Peyer's patch (tissue), 4 donors: ENCODE measurements around the gene QPCT.

GRCh38 chr2:36356663-36356752 lies 930 bp downstream of the CRIM1 start:
- PRO-cap = no peak
- RAMPAGE, long total RNA, 4 experiments = no peak in any of the 4 experiments

DNA sequence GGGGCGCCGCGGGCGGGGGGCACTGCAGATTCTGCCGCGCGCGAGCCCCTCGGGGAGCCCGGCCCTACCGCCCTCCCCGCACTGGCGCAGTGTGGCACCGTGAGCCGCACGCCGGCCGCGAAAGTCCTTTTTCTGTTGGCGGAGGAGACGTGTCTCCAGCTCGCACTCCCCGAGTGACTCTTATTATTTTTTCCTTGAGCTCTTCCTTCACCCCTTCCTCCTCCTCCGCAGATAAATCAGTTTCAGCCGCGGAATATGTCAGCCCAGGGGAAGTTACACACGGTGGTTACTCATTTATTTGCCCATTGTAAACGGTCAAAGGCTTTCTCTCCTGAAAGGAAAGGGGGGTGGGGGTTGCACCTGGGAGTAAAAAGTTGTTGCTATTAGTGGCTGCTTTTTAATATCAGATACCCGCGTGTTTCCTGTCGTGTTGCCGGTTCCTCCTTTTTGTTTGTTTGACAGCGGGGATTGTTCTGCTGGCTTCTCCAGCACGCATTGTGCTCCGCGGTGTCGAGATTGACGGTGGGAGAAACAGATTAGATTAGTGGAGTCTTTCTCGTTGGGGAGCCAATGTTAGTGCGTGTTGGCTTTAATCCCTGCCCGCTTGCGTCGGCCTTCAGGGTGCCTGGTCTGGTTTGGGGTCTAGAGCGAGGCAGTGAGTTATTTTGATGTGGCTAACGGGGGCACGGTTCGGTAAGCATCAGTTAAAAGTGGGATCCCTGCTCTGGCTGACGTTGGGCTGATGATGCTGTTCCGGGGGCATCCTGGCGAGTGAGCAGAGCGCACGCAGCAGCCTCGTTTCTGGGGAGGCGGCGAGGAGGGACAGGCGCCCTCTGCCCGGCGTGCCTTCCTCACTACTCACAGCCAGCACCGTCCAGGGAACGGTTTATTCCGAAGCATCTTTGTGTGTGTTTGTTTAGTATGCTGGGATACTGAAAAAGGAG lies 1.6 kb downstream of the CRIM1 start:
- PRO-cap = bidirectional peak, plus-strand start at position 495 of the sequence, minus-strand start at position 182 of the sequence; bidirectional peak, plus-strand start at position 798 of the sequence, minus-strand start at position 773 of the sequence; bidirectional peak, plus-strand start at position 861 of the sequence, minus-strand start at position 862 of the sequence
- RAMPAGE, long total RNA, 4 experiments = no peak in any of the 4 experiments

- PRO-cap = no peak
- RAMPAGE, long total RNA, 4 experiments = start-site peak on the plus strand in 1 of 4 experiments, at chr2:36359809-36359824 at its widest, 6 reads per replicate
Measured at GRCh38 chr2:36359531-36360401, 4.2 kb downstream of the CRIM1 start.

DNA sequence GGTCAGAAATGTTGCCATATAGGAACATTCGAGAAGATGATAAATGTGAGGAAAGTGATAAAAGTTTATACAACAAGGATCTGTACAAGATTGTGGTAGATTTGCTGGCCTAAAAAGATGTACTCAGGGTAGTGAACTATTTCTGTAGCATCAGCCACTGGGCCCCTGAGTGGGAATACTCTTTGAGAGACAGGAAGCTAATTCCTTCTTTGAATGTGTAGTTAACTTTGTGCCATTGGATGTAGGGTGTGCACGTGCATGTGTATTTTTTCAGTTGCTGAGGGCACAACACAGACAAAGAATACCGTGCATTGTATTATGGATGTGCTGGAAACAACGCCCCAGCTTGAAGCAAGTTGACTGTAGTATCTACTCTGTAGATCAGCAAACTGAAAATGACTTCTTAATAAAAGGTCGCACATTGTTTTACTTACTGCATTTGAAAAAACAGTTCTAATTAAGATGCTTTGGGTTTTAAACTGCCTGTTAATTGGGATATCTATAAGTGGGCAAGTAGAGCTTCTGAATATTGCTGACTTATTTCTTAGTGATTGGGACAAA lies 14.1 kb downstream of the CRIM1 start:
- PRO-cap = no peak
- RAMPAGE, long total RNA, 4 experiments = no peak in any of the 4 experiments

DNA sequence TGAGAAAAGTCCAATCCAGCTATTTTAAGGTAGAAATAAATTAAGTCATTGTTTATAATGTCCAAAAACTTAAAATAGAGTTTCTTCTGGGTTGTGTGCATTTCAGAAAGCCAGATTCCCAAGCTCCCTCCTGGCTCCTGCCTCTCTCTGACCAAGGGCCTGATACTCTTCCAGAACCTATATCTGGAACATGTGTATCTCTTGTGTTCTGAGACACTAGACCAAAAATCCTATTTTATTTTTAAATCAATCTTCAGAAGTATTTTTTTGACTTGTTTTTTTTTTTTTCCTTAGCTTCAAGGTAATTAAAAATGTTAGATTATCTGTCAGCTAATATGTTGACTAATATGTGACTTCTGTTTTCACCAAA lies 93.2 kb downstream of the CRIM1 start:
- PRO-cap = no peak
- RAMPAGE, long total RNA, 4 experiments = no peak in any of the 4 experiments

DNA sequence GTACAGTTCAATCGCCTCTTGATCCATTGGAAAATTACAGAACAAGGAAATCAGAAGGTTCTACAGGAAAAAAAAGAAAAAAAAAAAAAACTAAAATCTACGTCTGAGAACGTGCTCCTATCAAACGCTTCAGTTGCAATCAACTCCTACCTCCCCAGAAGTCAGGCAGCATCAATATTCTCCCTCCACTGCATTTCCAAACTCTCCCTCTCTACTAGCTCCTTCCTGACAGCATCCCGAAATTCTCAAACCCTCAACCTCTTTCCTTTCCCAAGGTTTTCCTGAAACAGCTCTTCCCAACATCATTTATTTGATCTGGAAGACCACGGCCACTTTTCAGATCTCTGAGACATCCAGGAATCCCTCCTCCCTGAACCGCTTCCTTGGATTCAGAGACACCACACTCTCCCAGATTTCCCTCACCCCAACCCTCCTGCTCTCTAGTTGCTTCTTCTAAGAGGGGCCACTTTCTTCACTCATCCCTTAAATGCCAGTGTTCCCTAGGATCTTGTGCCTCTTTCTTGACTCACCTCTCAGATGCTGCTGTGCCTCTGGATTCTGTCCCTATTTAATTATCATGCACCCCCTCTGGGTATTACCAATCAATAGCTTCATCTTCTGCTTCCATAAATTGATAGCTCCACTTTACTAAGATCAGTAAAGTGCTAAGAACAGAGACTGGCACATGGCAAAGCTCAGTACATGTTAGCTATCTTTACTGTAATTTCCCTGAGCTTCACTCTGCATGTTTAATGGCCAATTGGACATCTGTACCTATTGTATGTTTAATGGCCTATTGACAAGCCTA lies 34.3 kb downstream of the FEZ2 start:
- PRO-cap = no peak
- RAMPAGE, long total RNA, 4 experiments = start-site peak on the minus strand in 1 of 4 experiments, centred at position 389 of the sequence, 33 reads per replicate

GRCh38 chr2:36568493-36569263 lies 29.3 kb downstream of the FEZ2 start:
- PRO-cap = no peak
- RAMPAGE, long total RNA, 4 experiments = no peak in any of the 4 experiments

DNA sequence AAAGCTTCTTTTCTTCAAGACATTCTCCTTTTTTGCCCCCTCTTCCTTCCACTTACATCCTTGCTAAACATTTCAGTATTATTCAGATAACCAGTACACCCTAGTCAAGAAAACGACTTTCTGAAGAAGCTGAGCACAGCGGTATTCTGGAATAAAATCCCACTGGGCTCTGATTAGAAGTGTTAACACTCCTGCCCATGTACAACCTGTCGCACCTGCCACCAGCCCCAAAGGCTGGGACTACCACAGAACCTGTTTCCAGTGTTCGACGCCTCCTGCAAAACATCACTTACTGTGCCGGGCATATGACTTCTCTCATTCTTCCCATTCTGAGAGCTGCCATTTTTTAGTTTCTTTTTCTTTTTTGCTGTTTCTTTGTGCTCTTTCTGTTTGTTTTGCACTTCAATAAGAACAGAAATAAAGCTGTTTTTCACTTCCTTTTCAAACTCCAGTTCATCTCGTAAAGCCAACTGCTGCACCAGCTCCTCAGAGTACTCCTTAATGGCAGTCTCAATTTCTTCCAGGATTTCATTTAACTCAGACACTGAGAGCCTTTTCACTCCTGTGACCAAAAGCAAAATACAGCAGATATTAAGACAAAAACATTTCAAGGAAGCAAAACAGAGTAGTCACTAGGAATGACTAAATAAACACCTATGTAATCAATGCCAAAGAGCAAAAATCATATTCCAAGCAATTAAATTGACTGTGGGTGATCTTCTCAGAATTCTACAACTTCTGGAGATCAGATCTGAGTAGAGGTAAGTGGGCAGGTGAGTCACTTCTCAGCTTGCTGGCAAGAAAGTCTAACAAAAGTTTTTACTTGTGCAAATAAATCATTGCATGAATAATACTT lies 19.4 kb downstream of the FEZ2 start:
- PRO-cap = no peak
- RAMPAGE, long total RNA, 4 experiments = no peak in any of the 4 experiments

DNA sequence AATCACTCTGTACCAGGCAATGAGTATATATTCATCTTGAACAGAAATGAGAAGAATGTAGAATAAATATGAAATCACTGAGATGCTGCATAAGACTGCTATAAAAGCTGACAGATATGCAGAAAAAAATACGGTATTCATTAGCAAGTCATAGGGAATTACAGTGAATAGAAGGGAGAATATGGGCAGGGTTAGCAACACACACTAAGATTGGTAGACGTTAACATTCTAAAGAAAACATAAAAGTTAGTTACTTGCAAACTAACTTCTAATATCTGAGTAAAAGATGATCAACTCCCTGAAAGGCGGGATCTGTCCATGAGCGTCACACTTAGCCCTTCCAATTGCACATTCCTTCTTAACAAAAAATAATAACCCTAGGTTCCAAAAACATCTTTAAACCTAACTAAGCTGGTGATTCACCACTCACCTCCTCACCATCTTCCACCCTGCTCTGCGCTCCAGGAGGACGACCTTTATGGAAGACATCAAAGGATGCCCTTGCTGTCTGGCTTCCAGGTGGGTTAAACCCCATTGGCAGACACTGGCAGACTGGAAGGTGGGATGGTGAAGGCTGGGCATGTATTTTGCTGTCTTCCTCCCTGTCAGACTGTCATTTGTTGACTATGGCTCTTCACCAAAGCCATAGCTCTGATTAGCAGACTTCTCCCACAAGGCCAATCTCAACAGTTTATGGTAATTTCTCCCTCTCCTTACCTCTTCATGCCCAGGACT lies 14.2 kb downstream of the FEZ2 start:
- PRO-cap = no peak
- RAMPAGE, long total RNA, 4 experiments = no peak in any of the 4 experiments

GRCh38 chr2:36655474-36656030 lies 41.0 kb upstream of the VIT start:
- PRO-cap = unidirectional peak, plus-strand start at chr2:36655872
- RAMPAGE, long total RNA, 4 experiments = no peak in any of the 4 experiments

DNA sequence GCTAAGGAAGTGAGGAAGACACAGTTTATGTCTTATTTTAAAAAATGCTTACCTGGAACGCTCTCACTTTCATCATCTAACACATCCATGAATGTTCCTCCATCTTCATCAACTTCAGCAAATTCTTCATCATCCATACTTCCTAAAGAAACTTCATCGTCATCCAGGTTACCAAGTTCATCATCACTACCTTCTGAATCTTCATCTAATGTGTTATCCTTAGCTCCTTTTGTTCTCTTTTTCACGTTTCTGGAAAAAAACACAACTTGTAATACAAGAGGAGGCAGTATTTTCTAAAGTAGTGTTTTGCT lies 15.4 kb downstream of the CEBPZOS start:
- PRO-cap = no peak
- RAMPAGE, long total RNA, 4 experiments = no peak in any of the 4 experiments

- PRO-cap = no peak
- RAMPAGE, long total RNA, 4 experiments = no peak in any of the 4 experiments
Measured at GRCh38 chr2:37231853-37232471, 504 bp downstream of the NDUFAF7 start.

DNA sequence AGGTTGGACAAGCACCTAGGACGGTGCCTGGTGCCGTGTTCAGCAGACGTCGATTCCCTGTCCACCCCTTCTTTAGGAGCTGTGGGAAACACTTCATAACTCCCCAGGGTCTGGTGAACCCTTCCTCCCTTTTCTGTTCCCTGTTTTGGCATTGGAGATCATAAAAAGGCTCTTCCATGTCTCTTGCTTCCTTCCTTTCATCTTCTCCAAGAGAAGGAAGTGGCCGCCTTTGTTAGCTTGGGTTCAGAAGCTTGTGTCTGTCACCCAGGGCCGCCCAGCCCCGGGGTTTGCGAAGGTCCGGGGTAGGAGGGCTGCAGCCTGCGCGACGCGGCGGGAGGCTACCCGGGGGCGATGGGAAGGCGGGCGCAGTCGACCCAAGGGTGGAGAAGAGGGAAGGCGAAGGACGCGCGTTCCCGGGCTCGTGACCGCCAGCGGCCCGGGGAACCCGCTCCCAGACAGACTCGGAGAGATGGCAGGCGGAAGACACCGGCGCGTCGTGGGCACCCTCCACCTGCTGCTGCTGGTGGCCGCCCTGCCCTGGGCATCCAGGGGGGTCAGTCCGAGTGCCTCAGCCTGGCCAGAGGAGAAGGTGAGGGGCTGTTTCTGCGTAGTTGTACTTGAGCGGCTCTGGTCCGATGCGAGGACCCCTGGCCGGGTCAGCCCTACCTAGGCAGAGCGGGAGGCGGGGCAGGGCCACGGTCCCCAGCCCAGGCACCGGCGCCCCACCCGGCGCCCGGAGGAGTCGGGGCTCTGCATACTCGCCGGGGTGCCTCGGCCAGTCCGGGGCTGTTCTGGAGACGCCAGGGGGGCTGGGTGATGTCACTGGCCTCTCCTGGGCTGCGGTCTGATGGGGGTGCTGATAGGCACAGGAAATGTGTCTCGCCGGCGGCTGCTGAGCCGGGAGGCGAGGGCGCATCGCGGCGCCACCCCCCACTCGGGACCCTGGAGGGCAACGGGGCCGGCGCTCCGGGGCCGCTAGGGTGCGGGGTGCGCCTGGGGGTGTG lies at the start of gene QPCT:
Gene QPCT (plus strand): TSS at position 368 of the 1,004 bp plus-strand sequence.
- PRO-cap = bidirectional peak, plus-strand start at position 458 of the sequence, minus-strand start at position 427 of the sequence; bidirectional peak, plus-strand start at position 885 of the sequence, minus-strand start at position 793 of the sequence
- RAMPAGE, long total RNA, 4 experiments = start-site peak on the plus strand in 2 of 4 experiments, centred at positions 441 to 451 of the sequence, 6 to 15 reads per replicate

DNA sequence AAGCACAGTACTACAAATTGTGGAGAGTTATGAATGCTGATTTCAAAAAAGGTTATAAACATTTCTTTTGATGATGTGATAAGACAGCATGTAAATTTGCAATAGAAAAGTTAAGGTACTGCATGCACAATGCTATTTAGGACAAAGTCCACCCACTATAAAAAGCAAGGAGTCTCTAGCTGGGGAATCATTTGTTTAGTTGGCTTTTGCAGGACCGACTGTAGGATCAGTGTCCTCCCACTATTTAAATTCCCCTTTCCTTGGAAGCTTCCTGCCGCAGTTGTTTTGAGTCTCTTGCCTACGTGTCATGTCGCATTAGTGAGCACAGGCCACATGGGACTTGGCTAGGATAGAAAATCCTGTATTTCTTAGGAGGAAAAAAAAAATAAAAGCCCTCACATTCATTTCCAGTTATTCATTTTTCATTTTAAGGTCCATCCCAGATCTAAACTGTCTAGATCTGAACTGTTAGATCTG lies 13.1 kb downstream of the QPCT start:
- PRO-cap = no peak
- RAMPAGE, long total RNA, 4 experiments = no peak in any of the 4 experiments

- PRO-cap = no peak
- RAMPAGE, long total RNA, 4 experiments = no peak in any of the 4 experiments
Measured at GRCh38 chr2:37629328-37629617, 42.2 kb downstream of the CDC42EP3 start.

GRCh38 chr2:37765992-37766227 lies 94.5 kb upstream of the CDC42EP3 start:
- PRO-cap = no peak
- RAMPAGE, long total RNA, 4 experiments = no peak in any of the 4 experiments

DNA sequence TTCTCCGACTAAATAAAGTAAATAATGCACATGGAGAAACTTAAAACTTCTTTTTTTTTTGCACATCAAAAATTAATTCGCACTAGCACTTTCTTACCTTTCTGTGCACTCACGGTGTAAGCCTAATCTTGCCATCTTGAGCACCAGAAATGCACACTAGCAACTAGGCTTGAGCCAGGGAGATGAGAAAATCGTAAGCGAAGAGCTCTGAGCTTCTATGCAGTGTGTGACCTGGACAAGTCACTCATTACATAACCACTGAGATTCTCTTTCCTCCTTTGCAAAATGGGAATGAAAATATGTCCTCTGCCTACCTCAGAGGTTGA lies 8.8 kb upstream of the RMDN2 start:
- PRO-cap = no peak
- RAMPAGE, long total RNA, 4 experiments = no peak in any of the 4 experiments

- PRO-cap = bidirectional peak, plus-strand start at chr2:38075959, minus-strand start at chr2:38075834
- RAMPAGE, long total RNA, 4 experiments = no peak in any of the 4 experiments
Measured at GRCh38 chr2:38075661-38075885, 378 bp downstream of the CYP1B1 start.

DNA sequence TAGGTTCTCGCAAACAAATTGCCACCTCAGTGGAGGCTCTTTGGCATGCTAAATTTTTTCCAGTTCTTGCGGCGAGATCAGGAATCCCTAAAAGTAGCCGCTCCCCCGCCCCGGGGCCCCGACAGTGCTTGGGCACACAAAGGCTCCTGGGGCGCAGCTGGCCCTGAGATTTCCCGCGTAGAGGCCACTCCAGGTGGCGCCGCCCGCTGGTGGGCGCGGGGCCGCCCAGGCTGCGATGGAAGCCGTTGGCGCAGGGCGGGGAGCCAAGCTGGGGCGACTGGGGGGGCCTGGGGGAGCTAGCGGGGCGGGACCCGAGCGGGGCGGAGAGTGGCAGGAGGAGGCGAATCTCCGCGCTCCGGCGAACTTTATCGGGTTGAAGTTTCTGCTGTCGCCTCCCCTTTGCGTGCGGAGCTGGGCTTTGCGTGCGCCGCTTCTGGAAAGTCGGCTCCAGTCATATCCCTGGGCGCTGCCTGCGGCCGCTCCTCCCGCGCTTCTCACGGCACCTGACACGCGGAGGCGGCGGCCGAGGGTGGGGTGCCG lies 702 bp upstream of the CYP1B1 start:
- PRO-cap = unidirectional peak, plus-strand start at position 307 of the sequence; bidirectional peak, plus-strand start at position 450 of the sequence, minus-strand start at position 349 of the sequence; bidirectional peak, plus-strand start at position 509 of the sequence, minus-strand start at position 505 of the sequence
- RAMPAGE, long total RNA, 4 experiments = no peak in any of the 4 experiments

DNA sequence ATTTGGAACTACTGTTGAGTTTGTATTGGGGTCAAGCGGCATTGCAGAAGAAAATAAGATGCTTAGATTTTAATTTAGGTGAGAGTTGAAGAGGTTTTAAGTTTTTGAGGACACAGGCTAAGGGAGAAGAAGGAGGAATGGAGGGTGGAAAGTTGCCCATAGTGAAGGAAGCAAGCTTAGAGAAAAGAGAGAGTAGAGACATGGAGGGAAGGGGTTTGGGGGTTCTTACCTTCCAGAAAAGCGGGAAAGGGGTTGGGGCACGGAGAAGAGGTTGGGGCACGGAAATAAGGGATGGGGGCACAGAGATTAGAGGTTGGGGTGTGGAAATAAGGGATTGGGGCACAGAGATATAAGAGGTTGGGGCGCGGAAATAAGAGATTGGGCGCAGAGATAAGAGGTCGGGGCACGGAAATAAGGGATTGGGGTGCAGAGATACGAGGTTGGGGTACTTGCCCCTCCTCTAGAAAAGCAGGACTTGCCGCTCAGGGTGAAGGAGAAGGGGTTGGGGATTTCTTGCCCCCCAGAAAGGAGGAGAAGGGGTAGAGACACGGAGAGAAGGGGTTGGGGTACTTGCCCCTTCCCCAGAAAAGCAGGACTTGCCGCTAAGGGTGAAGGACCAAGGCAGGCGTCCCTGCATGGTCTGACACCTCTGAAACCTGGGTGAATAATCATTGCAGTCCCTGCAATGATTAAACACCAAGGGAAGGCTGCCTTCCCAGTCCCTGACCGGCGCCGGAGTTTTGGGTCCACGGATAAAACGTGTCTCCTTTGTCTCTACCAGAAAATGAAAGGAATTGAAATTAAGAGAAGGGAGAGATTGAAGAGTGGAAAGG lies 9.3 kb upstream of the CYP1B1 start:
- PRO-cap = no peak
- RAMPAGE, long total RNA, 4 experiments = start-site peak on the plus strand in 2 of 4 experiments, centred at positions 268 to 503 of the sequence, 5 to 7 reads per replicate